Tibial nerve (tissue), 3 donors: Measurements from ENCODE around the genes THRB, OXSM and RBMS3.

DNA sequence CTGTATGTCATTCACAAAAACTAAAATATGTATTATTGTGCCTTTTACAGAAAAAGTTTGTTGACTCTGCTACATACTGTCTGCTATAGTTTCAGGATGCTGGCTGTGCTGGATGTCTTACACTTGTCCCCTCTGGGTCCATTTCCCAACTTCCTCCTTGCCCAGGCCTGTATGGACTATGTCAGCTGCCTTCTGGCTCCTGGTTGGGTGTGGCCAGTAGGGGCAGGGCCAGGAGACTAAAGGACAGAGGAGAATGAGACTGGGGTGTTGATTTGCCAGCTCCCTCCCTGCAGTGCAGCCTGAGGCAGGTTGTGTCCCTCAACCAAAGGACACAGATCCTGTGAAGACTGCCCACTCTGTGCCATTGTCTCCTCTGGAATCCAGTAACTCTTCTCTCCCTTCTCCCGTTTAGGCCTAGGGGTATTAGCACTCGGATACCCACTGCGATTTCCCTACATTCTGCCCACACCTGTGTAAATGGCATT lies 90.6 kb upstream of the UBE2E2 start:
- PRO-cap = no peak
- RAMPAGE, long total RNA, 3 experiments = no peak in any of the 3 experiments

- PRO-cap = no peak
- RAMPAGE, long total RNA, 3 experiments = no peak in any of the 3 experiments
These were observed 95.1 kb upstream of the UBE2E1 start for GRCh38 chr3:23710573-23711184.

- PRO-cap = no peak
- RAMPAGE, long total RNA, 3 experiments = start-site peak on the plus strand in 1 of 3 experiments, at chr3:23807272-23807279 at its widest, 31 reads per replicate
These were observed 1.4 kb downstream of the UBE2E1 start for GRCh38 chr3:23807224-23807575.

- PRO-cap = no peak
- RAMPAGE, long total RNA, 3 experiments = no peak in any of the 3 experiments
These were observed 180.1 kb downstream of the THRB start for GRCh38 chr3:24314480-24315026.

DNA sequence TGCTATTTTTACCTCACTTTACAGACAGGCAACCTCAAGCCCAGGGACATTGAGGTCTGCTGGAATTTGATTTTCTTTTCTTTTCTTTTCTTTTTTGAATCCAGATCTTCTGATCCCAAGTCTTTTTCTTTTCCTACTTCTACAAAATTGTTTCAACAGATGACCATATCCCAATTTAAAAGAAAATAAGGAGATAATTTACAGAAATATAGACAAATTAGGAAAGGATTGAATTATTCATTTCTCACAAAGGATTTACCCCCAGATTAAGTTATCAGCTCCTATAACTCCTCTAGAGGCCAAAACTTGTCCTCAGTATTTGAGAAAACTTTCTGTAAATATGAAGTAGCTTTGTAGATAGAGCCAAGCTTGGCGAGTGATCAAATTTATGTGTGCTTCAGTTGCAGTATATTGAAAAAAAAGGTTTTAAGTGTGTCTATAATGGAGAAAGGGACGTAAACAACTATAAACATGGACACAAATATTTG lies 118.9 kb downstream of the THRB start:
- PRO-cap = no peak
- RAMPAGE, long total RNA, 3 experiments = no peak in any of the 3 experiments

- PRO-cap = bidirectional peak, plus-strand start at chr3:24494906, minus-strand start at chr3:24494780; bidirectional peak, plus-strand start at chr3:24494962, minus-strand start at chr3:24495029
- RAMPAGE, long total RNA, 3 experiments = start-site peak on the minus strand in 3 of 3 experiments, at chr3:24494753-24495035 at its widest, 19 to 62 reads per replicate
These were observed at the start of gene THRB for GRCh38 chr3:24494560-24495370. TSS of gene THRB (minus strand) at chr3:24494850.

- PRO-cap = no peak
- RAMPAGE, long total RNA, 3 experiments = no peak in any of the 3 experiments
These were observed 272.1 kb upstream of the RARB start for GRCh38 chr3:25155702-25156578.

DNA sequence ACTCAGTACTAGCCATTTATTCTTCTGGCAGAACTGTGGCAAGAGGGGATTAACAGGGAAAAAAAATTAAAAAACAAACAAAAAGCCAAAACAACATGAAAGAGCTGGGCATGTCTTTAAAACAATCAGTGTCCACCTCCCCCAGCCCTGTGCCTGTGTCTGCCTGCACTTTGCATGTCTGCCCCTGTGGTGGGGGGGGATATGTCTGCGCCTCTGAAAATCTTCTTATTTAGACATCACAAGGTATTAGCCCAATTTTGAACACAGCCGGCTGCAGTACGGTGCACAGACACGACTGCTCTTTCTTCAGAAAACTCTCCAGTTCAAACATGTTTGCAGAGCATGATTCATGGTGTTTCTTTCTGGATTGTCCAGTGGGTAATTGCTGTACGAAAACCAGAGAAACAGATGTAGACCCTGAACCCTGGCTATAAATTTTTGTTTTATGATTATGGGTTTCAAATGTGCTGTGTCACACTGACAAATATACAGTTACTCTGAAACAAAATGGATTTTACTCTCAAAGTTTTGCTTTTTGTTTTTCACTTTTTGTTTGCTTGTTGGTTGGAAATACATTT lies 3.5 kb upstream of the RARB start:
- PRO-cap = no peak
- RAMPAGE, long total RNA, 3 experiments = no peak in any of the 3 experiments

DNA sequence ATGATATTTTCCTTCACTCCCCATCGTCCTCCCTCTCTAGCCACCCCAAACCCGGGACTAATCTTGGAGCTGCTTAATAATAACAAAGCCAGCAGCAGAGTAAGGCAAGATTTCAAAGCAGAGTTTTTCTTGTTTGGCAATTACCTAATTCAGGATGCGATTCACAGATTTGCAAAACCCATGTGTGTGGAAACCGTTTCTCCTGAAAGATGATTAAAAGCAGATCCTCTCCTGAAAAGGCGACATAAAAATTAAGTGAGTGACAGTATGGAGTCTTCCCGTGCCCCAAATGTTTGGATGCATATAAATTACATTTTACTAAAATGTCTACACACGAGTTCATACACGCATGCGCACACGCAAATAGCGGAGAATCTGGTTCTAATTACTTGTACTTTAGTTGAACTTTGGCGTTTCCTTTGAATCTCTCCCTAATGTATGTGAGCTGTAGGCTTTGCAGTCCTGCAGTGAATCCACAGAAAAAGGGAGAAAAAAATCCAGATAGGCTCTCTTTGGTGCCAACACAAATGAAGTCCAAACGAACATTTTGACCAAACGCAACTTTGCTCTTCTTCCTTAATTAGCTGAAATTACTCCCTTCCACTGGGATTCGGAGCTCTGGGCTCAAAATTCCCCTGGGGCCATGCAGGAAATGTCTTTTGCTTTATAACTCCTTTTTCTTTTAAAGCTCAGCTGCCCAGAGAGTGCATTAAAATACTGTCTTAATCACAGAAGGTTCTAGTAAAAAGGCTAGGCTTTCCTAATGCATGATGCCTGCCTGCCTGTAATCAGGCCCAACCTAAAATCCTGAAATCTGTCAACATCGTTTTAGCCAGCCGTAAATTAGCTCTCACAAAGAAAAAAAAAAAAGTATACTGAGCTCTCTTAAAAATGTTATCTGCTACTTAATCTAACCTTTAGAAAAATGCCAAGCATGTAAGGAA lies 26.0 kb downstream of the RARB start:
- PRO-cap = no peak
- RAMPAGE, long total RNA, 3 experiments = no peak in any of the 3 experiments

GRCh38 chr3:25663366-25663771 lies 1.3 kb downstream of the TOP2B start:
- PRO-cap = no peak
- RAMPAGE, long total RNA, 3 experiments = no peak in any of the 3 experiments

GRCh38 chr3:25729606-25730376 lies 53.5 kb downstream of the NGLY1 start:
- PRO-cap = no peak
- RAMPAGE, long total RNA, 3 experiments = no peak in any of the 3 experiments

DNA sequence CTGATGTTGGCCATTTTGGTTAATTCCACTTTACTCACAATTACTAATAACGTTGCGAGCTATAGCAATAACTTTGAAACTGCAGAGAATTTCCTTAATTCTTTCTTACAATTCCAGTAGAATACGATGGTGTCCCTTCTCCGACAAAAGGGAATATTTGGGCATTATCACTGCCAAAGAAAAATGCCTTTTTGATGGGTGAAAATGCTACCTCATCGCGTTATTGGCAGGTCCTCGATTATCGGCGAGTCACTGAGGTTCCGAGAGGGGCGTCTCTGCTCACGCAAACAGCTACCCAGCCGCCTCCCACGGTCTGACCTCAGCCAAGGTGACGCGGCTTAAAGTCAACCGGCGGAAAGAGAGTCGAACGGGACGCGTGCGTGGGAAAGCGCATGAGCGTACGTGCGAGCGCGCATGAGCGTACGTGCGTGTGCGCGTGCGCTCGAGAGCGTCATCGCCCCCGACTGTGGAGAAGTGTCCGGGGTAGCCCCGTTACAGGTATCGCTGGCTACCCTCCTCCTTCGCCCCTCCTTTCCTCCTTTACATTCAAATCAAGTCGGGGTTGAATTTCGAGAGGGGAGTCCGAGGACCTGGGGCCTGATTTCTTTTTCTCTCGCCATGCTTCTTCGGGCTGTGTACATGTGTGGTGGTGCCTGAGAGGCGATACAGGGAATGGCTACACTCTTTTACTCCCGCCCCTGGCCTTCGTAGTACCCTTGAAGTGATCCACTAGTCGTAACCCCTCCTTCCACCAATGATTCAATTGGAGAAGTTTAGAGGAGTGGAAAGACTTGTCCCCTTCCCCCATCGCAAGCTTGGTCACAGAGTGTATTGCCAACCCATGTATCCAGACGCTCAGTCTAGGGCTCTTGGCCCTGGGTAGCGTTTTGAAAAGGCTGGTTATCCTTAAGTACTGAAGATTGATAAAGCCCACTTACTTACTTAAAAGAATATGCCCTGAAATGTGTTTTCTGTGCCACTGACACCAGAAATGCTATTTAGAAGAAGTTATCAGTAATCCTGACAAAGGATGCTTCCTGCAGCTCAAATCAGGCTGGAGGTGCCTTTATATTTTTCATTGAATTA lies at the start of gene OXSM:
Gene OXSM (plus strand): TSS at position 441 of the 1,086 bp plus-strand sequence.
- PRO-cap = bidirectional peak, plus-strand start at position 469 of the sequence, minus-strand start at position 315 of the sequence
- RAMPAGE, long total RNA, 3 experiments = start-site peak on the plus strand in 3 of 3 experiments, centred at positions 439 to 452 of the sequence, 10 to 23 reads per replicate

DNA sequence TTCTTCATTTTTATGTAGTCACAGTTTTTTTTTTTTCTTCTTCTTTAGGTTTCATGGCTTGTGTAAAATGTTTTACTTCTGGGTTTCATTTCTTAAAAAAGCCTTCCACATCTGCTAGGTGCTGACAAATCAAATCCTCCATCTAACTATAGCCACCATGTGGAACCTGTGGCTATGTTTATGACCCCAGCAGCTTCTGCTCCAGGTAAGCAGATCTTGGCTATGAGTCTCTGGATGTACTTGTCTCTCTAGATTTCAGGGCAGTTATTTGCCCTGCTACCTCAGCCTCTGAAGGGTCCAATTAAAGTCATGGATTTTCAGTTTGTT lies 44.5 kb downstream of the OXSM start:
- PRO-cap = no peak
- RAMPAGE, long total RNA, 3 experiments = no peak in any of the 3 experiments

DNA sequence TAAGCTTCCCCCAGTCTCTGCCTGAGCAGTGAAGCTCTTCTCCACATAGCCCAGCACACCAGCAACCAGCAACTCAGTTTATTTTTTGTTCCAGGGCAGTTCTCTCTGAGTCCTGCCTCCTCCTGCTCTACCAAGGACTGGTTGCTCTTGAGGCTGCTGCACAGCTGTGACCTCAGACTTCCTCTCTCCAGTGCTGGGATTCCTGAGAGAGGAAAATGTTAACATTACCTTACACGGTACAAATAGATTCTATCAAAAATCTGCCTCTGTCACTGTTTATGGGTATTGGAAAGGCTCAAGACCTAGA lies 294.8 kb downstream of the OXSM start:
- PRO-cap = no peak
- RAMPAGE, long total RNA, 3 experiments = no peak in any of the 3 experiments

GRCh38 chr3:27715052-27716119 lies 6.7 kb downstream of the EOMES start:
- PRO-cap = no peak
- RAMPAGE, long total RNA, 3 experiments = no peak in any of the 3 experiments

DNA sequence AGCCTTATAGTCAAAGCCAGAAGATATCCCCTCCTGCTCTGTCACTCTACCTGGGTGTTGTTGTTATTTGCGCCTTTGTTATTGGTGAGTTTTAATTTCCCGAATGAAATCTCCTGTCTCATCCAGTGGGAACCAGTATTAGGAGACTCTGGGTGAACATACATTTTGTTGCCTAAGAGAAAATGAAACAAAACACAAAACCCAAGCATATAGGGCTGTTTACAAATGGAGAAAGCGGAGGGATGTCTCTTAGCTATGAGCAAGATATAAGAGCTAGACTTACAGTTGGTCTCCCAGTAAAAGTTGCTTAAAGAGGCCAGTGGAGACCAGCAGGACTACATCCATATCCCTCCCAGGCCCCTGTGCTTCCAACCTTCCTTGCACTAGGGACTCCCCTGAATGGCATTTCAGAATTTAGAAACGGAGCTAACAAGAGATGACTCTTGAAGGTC lies 2.8 kb downstream of the EOMES start:
- PRO-cap = no peak
- RAMPAGE, long total RNA, 3 experiments = no peak in any of the 3 experiments

DNA sequence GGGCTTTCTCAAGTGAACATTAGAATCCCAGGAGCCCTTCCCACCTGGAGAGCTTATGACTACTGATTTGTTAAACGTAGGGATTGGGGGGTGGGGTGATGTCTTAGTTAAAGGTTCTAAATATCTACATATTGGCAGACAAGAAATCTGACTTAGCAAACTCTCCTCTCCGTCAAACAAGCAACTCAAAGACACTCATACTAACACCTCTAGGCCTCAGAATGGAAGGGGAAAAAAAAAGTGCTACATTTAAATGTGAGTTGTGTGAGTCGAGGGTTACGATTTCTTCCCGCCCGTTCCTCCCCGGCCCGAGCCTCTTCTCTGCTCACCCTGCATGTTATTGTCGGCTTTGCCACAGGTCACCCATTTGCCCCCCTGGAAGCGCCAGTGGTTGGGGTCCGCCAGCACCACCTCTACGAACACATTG lies 2.3 kb downstream of the EOMES start:
- PRO-cap = no peak
- RAMPAGE, long total RNA, 3 experiments = no peak in any of the 3 experiments

DNA sequence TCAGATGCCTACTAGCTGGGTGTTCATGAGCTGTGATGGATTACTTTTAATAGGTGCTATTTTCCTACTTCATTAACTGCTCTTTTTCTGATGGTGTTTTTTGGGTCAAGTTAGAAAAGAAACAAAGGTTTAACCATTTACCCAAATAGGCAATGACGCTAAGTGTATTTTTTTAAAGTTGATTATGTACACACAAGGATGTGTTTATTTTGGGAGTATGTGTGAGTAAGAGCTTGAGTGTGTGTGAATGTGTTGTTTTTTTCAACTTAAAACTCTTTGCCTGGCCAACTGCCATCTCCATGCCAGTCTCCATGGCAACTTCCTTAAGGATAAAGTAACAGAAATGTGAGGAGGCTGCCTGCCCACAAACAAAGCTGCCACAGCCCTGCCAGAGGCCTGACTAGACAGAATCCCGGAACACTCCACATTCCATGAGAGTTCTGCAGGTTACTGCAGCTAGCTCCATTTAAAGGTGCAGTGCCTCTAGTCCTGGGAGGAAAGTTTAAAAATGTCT lies 215.5 kb upstream of the RBMS3 start:
- PRO-cap = no peak
- RAMPAGE, long total RNA, 3 experiments = no peak in any of the 3 experiments

- PRO-cap = no peak
- RAMPAGE, long total RNA, 3 experiments = start-site peak on the minus strand in 1 of 3 experiments, at chr3:29279872-29279922 at its widest, 5 reads per replicate
These were observed 1.2 kb upstream of the RBMS3 start for GRCh38 chr3:29279663-29280097.

GRCh38 chr3:29280553-29281248 lies at the start of gene RBMS3:
TSS of gene RBMS3 (plus strand) at chr3:29281071.
- PRO-cap = bidirectional peak, plus-strand start at chr3:29281071, minus-strand start at chr3:29280899
- RAMPAGE, long total RNA, 3 experiments = start-site peak on the plus strand in 3 of 3 experiments, at chr3:29280874-29281081 at its widest, 33 to 856 reads per replicate; start-site peak on the minus strand in 1 of 3 experiments, at chr3:29280833-29280866 at its widest, 15 reads per replicate